Measurements from ENCODE around the gene IL17B.

DNA sequence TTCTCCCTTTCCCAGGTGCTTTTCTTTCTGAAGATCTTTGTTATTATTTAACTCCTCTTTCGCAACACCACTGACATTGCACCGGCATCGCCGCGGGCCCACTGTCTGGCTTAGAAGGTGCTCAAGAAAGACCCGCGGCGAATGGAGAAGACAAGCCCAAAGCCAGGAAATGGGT lies 496 bp upstream of the AFAP1L1 start:
- PRO-cap = no peak

- PRO-cap = no peak
Measured at GRCh38 chr5:149329599-149329984, 15.7 kb upstream of the GRPEL2 start.

GRCh38 chr5:149379032-149380265 lies at the start of gene IL17B:
TSS of gene IL17B (minus strand) at chr5:149379292.
- PRO-cap = no peak

DNA sequence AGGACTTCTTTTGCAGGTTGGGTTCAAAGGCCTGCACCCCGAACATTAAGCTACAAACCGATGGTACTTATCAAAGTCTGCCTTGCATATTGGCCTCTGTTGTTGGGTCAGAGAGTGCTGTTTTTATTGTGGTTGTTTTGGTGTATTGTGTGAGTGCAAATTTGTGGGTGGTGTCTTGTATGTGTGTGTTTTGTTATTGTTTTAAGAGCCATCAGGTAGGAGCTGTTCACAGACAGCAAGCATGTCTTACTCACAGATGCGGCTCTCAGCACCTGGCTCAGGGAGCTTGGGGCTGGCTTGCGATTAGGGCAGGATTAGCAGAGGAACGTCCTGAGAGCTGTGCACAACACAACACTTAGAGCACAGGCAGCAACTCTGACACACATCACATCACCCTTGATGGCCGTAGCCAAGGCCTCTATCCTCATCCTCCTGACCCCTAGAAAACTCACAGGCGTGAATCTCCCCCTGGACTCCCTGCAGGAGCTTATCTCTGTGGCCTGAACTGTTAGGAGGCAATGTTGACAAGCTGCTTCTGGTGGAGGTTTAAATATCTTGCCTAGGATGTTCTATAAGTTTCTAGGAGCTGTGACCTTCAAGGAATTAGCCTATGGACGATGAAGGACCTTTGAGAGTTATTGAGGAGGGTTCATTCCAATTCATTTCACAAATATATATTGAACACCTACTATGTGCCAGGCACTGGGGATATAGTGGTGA lies 7.1 kb upstream of the IL17B start:
- PRO-cap = no peak

GRCh38 chr5:149418942-149419550 lies 40.0 kb upstream of the IL17B start:
- PRO-cap = no peak

DNA sequence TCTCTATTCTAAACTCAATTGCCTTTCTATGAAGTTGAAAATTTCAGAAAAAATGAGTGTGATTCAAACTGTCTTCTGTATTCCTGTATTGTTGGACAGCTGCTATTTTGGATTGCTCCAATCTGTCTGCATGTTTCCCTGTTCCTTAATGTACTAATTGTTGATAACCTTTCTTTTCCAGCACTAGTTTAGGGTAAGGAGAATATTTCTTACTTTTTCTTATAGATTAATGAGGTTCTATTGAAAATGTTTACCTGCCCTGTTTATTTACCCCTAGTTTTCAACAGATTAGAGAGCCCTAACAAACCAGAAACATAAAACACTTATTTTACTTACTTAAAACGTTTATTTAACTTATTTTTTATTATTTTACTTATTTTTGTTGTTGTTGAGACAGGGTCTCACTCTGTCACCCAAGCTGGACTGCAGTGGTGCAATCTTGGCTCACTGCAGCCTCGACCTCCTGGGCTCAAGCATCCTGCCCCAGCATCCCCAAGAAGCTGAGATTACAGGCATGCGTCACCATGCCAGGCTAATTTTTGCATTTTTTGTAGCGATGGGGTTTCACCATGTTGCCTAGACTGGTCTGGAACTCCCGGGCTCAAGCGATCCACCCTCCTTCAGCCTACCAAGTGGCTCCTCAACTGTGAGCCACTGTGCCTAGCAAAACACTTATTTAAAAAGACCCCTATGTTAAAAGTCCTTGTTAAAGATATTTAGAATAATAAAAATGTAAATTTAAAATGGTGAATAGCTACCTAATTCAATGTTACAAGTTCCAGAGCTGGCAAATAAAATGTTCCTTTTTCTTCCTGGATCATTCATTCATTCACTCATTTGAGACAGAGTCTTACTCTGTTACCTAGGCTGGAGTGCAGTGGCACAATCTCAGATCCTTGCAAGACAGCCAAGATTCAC lies 42.4 kb downstream of the CSNK1A1 start:
- PRO-cap = no peak

DNA sequence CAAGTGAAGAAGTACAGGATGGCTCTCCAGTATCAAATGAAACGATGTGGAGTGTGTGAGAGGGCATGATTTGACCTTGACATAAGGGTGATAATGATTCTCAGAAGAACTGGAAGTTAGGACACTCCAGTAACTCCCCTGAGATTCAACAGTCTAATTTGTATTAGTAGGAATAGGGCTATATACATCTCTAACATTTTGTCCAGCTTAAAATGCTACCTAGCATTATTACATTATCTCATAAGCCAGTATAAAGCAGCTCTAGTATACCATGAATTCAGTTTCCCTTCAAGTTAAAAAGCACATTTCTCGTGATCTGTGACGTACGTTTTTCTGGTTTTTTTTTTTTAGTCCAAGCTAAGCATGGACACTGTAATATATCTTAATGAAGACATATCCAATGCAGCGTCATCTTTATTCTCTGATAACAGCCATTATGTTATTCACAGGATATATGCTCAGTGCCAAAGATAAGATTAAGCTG lies 8.0 kb downstream of the CSNK1A1 start:
- PRO-cap = no peak

DNA sequence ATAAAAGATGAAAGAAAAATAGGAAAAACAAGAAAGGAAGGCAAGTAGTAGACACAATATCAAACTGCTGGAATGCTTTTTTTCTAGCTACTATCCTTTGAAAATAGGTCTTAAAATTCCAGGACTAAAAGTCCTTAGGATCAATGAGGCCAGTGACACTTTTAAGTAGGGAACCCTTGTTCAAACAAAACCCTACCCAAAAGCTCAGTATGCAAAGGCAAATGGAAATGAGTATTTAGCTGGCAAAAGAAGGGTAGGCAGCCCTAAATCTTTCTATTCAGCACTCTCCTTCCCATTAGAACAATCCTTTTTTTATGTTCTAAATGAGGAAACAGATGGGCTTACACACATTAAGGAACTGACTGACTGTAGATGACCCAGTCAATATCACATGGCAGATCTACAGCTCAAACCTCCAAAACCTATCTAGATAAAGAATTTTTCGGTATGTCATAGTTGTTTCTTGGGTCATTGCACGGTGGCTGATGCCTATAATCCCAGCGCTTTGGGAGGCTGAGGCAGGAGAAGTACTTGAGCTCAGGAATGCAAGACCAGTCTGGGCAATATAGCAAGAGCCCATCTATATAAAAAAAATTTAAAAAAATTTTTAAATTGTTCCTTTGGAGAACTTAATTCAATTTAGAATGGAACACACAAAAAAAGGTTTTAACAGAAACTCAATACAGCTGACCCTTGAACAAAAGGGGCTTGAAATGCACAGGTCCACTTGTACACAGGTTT lies 7.2 kb downstream of the CSNK1A1 start:
- PRO-cap = no peak

DNA sequence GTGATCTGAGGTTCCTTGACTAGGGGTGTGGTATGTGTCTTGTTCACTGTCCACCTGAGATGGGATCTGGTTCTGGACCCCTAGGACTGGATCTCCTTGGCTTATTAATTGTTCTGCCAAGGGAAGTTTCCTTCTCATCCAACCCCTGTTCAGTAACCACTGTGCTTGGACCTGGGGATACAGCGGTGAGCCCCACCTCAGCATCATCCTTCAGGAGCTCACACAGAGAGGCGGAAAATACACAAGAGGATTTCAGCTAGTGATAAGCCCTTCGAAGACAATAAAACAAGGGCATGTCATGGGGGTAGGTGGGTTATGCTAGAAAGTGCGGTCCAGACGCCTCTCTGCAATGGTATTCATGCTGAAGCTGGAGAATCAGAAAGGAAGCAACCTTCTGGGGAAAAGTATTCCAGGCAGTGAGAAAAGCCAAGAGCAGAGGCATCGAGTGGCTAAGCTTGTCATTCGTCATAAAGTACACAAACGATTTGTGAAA lies 26.7 kb downstream of the PPARGC1B start:
- PRO-cap = no peak

- PRO-cap = no peak
Measured at GRCh38 chr5:149836052-149837045, 106.2 kb downstream of the PPARGC1B start.

DNA sequence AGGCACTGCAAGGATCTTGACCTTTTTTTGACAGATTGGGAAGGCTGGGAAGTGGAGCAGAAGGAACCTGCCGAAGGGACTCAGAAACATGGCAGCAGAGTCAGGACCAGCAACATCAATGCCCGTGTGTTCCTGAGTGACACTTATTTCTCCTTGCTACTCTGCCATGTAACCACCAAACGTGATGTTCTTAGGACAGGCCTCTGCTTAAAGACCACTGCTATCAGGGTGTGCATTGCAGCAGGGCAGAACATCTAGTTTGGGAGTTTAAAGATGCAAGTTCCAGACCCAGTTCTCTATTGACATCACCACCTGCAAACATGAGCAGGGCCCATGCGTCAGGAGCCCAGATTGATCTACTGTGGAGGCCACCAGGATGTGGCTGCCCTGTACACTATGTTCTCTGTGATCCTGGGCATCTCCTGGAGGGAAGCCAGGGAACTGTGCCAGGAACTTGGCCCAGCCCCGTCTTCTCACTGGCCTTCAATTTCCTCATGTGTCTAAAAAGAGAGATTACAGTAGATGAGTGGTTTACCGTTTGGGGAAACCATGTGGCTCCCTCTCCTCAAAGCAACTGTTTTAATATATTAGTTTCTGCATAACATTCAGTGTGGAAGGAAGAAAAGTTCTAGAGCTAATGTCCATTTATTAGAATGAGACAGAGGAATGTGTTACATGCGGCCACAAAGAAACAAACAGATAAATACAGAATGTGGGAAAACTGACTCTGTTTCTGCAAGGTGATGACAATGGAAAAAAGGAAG lies 87.1 kb downstream of the PDE6A start:
- PRO-cap = no peak

DNA sequence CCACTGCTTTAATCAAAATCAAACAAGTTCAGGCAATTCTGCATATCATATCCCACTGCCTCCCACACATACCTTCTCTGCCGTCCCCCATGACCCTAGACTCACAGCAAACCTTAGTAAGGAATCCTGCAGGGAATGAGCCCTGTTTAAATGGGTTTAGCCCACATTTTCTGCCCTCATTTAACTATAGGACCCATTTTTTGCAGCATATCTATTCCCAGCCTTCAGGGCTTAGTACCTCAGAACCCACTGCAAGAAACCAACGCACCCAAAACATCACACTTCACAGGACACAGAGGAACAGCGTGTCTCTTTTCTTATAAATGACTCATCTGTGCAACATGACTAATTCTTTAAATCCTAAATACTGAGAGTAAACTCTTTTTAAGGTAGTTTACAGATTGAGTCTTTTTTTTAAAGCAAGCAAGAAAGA lies 48.7 kb downstream of the PDE6A start:
- PRO-cap = no peak

DNA sequence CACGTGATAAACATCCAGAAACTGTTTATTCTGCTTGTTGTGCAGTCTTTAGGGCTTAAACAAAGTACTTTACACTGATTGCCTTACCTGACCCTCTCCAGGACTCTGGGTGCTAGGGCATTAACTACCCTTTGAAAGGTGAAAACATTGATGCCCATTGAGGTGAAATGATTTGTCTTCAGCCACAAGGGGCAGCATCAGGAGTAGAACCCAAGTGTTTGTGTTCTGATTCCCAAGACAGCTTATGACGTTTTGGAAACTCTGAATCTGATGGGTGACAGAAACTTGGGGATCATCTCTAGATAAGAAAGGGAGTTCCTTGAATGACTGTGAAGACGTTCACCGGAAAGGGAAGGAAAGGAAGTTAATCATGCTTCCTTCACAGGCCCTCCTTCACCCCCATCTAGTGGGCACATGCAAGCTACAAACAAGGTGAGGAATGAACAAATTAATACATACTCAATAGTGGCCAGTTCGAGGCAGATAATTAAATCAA lies 1.2 kb upstream of the SLC26A2 start:
- PRO-cap = no peak

GRCh38 chr5:150055047-150055996 lies 31.0 kb downstream of the CSF1R start:
- PRO-cap = no peak

- PRO-cap = no peak
Measured at GRCh38 chr5:150103104-150103403, 16.7 kb upstream of the CSF1R start.

- PRO-cap = no peak
Measured at GRCh38 chr5:150147283-150148288, 8.1 kb downstream of the PDGFRB start.

GRCh38 chr5:150185086-150185642 lies 4.7 kb upstream of the SLC6A7 start:
- PRO-cap = no peak

DNA sequence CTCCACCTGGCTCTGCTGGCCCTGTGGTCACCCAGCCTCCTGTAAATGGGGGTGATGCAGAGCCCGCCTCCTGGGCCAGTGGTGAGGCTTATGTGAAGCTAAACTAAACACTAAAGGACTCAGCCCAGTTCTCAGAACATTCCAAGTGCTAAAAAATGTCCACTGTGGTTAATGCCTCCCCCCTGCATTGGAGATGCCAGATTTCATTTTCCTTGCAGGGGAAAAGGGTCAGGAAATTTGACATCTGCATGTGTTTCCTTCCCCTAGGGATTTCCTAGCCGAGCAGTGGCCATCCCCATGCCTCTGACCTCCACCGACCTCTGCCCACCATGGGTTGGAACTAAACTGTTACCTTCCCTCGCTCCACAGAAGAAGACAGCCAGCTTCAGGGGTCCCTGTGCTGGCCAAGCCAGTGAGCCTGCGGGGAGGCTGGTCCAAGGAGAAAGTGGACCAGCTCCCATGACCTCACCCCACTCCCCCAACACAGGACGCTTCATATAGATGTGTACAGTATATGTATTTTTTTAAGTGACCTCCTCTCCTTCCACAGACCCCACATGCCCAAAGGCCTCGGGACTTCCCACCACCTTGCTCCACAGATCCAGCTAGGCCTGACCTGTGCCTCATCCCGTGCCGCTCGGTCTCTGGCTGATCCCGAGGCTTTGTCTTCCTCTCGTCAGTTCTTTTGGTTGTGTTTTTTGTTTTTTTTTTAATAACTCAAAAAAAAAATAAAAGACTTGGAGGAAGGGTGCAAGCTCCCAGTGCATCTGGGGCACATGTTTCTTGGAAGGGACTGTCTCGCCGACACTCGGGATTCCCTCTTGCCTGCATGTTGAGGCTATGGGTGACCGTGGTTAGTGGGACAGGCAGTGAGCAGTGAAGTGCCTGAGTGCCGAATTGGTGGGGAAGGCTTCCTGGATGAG lies 12.9 kb downstream of the CD74 start:
- PRO-cap = no peak

DNA sequence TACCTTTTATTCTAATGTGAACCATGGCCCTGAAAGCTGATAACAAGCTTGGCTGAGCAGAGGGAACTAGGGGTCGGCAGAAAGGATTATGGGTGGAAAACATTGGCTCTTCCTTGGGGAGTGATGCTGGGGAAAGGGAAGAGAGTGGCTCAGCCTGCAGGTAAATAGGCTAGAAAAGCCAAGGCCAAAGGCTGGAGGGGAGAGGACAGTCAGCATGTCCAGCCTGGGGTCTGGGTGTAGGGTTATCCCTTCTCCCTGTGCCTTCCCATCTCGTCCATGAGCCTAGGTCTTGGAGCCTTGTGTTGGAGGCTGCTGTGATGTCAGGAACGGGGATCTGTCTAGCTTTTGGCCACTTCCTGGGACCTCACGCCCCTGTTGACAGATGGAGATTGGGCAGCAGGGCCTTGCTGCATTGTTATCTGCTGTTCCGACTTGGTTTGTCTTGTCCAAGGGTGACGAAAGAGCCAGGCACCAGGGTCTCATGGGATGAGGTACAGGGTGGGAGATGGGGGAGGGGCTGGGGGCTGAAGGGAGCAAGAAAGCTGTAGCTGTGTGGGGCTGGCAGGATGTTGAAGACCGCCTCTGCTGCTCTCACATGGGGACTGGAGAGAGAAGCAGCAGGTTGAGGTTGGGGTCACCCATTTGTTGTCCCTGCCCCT lies 10.9 kb downstream of the CD74 start:
- PRO-cap = no peak

GRCh38 chr5:150408299-150408785 lies 4.4 kb downstream of the CD74 start:
- PRO-cap = no peak

Measured in type B pancreatic cell (in vitro differentiated cells).